Foreskin keratinocyte (primary cell): ENCODE results near the genes PNMA8B and PTGIR.

DNA sequence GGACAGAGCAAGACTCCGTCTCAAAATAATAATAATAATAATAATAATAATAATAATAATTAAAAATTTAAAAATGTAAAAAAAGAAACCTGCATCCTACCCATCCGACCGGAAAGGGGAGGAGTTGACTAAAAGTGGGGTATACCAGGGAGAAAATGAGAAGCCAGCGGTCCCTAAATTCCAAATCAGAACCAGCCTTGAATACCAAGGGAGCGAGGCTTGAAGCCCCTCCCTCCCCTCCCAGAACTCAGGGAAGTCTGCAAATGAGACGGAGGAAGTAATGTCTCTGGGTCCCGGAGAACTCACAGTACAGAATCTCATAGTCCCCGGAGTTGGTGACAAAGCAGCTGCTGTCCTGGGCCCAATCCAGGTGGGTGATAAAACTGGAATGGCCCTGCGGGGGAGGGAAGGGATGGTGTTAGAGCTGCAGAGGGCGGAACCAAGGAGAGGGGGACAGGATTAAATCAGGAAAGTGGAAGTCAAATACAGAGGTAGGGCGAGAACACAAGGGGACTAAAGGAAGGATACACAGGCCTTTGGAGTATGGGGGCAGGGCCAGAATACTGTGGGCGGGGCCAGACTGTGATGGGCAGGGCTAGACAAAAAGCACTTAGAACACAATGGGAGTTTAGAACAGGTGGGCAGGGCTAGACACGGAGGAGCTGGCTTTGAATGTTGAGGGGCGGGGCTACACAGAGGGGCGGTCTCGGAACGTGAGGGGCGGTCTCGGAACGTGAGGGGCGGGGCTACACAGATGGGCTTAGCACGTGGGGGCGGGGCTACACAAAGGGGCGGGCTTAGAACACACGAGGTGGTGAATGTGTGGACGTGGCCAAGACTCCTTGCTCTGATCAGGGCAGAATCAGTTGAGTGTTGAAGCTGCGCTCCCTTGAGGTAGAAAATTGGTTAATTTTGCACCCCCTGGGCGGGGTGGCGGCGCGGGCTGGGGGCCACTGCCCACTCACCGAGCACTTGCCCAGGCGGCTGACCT is 13.8 kb upstream of the GPR4 start:
- RAMPAGE, total RNA: no peak

GRCh38 chr19:45793013-45793354 is 339 bp upstream of the DMWD start:
- RAMPAGE, total RNA: no peak

GRCh38 chr19:45881743-45882487 is 4.0 kb downstream of the IRF2BP1 start:
- RAMPAGE, total RNA: no peak

- RAMPAGE, total RNA: no peak
These were observed 2.5 kb downstream of the IRF2BP1 start for GRCh38 chr19:45883263-45883926.

DNA sequence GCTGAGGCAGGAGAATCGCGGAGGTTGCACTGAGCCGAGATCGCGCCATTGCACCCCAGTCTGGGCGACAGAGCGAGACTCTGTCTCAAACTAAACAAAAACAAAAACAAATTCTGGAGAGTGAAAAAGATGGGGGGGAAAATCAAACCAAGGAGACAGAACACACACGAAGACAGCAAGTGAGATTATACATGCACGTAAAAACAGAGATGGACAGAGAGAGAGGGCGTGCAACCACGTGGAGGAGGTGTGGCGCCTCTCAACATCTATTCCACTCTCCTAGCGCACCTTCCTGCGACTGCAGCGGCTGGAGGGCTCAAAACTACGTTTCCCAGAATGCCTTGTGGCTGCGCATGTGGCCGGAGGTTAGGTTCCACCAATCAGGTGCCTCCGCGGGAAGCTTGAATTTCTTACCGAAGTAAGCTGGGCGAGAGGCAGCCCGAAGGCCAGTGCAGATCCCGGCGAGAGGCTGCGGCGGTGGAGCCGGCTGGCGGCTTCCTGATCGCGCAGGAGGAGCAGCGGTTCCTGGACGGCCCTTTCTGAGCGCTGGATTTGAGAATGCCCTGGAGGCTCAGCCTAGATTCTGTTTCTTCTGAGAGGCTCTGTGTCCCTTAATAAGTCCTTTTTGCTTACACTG is 13.1 kb upstream of the NANOS2 start:
- RAMPAGE, total RNA: no peak

- RAMPAGE, total RNA: no peak
These were observed 4.4 kb downstream of the CCDC61 start for GRCh38 chr19:45999295-46000506.

DNA sequence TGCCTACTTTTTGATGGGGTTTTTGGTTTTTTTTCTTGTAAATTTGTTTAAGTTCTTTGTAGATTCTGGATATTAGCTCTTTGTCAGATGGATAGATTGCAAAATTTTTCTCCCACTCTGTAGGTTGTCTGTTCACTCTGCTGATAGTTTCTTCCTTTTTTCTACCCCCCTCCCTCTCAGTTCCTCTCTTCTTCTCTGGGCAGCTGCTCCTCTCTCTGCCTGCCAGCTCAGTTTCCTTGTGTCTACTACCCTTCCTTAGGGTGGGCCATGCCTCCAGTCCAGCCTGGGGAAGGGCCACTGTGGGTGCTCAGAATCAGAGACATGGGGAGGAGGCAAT is 37.0 kb downstream of the IGFL2 start:
- RAMPAGE, total RNA: no peak

DNA sequence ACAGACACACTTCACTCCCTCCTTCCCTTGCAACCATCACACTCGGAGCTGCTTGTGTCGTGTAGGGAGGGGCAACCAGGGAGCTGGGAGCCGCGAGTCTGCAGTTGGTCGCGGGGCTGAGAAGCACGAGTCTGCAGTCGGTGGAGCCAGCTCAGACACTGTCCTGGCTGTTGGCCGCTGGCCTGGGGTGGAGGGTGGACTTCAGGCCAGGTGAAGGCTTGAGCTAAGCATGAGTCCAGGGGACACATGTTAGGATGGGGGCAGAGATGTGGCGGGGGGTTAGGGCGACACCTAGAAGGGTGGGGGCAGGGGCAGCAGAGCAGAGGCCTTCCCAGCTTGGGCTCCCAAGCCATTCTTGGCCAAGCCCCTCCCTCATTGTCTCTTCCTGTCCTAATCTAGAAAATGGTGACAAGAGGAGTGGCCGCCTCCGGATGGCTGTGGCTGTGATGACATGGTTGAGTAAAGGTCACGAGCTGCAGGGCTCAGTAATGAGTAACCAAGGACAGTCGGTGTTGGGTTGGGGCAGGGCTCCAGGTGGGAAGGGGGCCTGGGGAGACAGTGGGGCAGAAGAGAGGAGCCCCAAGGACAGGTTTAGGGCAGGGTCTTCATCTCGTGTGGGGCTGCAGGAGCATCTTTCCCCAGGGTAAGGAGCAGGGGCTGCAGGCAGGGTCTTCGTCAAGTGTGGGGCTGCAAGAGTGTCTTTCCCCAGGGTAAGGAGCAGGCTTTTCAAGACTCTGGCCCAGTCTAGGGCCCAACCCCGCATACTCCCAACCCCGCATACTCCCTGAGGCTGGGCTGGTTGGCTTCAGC is 8.6 kb downstream of the PPP5C start:
- RAMPAGE, total RNA: no peak

GRCh38 chr19:46480852-46481500 is 9.6 kb upstream of the PNMA8A start:
- RAMPAGE, total RNA: no peak

DNA sequence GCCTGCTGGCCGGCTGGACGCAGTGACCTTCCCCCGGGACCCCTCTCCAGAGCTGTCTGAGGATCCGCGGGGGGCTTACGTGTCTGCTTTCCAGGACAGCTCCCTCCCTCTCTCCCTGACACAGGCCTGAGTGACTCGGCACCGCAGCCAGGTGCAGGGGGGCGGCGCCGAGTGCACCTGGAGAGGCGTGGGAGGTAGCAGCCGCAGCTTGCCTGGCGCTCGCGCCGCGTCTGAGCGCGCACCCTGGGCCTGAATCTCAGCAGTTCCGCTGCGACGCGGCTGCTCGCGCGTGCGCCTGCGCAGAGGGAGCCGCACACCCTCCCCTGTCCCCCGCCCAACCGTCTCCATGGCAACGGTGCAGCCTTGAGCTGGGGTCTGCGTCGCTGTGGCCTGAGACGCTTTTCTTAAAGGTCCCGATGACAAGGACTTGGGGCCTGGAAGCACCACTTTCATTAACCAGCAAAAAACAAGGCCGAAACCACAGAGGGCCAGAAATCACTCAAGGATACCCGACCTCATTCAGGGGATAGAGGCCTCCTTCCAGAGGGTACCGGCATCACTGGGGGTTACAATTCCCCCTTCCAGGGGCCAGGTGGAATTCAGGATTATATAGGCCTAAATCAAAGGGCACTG is at the start of gene PNMA8B:
Gene PNMA8B, minus strand, starts transcription at position 232 of the 633 bp plus-strand sequence.
- RAMPAGE, total RNA: no peak

- RAMPAGE, total RNA: no peak
These were observed at the start of gene PTGIR for GRCh38 chr19:46624845-46625918. Gene PTGIR (minus strand): TSS chr19:46625089.

DNA sequence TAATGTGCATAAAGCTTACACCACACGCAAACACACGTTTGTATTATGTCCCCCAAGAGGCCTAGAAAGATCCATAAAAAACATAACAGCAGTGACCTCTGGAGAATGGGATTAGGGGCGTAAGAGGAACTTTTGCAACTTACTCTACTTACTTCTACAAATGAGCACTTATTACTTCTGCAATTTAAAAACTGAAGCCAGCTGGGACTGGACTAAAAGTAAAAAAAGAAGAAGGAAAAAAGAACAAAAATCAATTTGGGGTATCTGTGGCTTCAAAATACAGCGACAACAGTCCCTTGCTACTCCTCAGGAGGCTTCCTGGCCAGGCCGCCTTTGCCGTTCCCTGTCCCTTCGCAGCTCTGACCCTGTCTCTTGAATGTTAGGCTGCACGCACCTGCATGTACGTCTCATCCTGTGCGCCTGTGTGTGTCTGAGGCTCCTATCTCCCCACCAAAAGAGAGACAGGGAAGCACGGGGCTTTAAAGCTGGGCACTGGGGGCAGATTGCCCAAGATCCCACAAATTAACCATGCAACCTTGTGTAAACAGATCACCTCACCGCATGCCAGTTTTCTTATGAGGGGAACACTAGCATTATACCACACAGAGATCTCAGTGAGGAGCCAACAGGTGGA is 12.1 kb upstream of the FKRP start:
- RAMPAGE, total RNA: no peak

GRCh38 chr19:46785878-46787075 is 2.1 kb downstream of the SLC1A5 start:
- RAMPAGE, total RNA: no peak

- RAMPAGE, total RNA: no peak
These were observed 439 bp downstream of the ARHGAP35 start for GRCh38 chr19:46861302-46861569.

DNA sequence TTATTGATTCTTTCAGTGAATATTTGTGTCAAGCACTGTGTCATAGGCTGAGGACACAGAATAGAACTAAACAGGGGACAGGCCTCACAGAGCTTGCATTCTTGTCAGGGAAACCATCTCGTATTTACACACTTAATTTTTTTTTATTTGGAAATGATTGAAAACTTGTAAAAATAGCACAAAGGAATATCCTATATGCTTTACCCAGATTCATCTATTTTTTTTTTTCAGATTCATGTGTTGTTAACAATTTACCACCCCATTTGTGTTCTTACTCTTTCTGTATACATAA is 55.7 kb downstream of the ARHGAP35 start:
- RAMPAGE, total RNA: no peak

- RAMPAGE, total RNA: no peak
These were observed 68.5 kb upstream of the NPAS1 start for GRCh38 chr19:46950931-46951802.

GRCh38 chr19:46975240-46975996 is 44.2 kb upstream of the NPAS1 start:
- RAMPAGE, total RNA: no peak

DNA sequence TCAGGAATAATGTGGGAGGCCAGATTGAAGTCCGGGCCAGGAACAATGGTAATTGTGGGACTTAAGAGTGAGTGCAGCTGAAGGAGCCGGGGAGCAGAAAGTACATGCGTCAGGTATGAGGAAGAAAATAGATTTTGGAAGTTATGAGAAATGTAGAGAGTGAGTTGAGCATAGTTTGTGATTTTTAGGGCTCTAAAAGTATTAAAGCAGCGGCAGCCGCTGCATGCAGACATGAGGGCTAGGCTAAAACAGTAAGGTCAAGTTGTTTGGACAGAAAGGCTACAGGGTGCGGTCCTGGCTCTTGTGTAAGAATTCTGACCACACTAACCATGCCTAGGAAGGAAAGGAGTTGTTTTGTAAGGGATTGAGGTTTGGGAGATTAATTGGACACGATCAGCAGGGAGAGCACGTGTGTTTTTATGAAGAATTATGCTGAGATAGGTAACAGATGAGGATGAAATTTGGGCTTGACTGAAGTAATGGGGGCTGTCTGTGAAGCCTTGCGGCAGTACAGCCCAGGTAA is 3.3 kb upstream of the TMEM160 start:
- RAMPAGE, total RNA: no peak

DNA sequence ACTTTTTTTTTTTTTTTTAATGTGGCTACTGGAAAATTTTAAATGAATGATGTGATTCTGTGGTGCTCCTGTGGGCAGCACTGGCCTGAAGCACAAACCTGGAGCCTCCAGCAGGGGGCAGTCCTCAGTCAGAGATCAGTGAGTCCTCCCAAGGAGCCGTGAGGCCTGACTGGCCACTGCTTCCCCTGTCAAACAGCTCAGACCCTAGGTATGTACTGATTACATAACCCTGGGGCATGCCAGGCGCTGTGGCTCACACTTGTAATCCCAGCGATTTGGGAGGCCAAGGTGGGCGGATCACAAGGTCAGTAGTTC is 30.9 kb upstream of the TMEM160 start:
- RAMPAGE, total RNA: no peak

GRCh38 chr19:47272924-47273444 is 1.7 kb upstream of the INAFM1 start:
- RAMPAGE, total RNA: no peak